Right atrium auricular region (tissue), 2 donors: ENCODE measurements around the genes MRPS9 and GPR45.

DNA sequence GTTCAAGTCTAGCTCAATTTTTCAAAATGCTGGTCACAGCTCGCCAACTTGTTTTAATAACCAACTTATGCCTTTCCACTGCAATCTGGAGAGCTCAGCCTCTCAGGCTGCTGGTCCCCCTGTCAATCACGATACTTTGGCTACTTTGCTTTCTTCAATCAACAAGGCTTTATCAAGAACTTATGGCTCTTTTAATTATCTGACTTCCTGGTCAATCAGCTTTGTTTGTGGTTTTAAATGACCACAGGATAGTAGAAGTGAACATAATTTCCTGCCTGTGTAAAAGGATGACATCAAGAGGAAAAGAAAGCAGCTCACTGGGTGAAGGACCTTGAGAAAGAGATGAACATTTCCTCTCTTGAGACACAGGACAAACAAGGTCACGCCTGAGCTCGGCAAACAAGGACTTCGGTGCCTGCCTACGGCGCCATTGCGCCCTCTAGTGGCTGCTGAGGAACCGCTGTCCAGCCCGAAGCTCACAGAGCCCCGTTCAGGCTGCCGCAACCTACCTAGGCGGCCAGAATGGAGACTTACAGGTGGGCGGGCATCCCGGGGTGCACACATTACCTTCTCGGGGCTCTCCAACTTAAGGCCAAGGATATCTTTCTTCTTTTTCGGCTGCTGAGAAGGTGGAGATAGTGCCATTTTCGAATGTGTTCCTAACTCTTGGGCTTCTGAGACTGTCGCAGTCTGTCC, 53.9 kb downstream of the IL1RL2 start:
- PRO-cap = bidirectional peak, plus-strand start at position 373 of the sequence, minus-strand start at position 138 of the sequence
- RAMPAGE, long total RNA, 2 experiments = no peak in any of the 2 experiments

GRCh38 chr2:102338024-102338496, 17.5 kb upstream of the IL18R1 start:
- PRO-cap = unidirectional peak, minus-strand start at chr2:102338212
- RAMPAGE, long total RNA, 2 experiments = no peak in any of the 2 experiments

DNA sequence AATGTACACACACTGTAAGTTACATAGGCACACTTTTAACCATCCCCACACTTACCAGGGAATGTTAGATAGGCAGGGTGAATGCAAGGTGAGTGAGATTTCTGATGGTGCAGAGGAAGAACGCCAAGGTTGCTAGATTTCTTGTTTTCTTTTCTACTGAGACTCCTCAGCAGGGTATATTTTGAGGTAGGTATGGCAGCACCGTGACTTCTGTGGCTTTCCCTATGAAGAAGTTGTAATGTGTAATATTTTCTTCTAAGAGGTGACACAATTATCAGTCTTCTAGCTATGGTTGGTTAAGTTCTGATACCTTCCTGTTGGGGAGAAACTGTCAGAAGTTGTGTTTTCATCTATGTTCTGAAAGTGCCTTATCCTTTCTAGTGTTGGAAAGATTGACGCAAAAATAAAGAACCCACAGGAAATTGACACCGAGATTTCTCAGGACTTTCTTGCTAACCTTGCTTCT, 11.7 kb downstream of the IL18R1 start:
- PRO-cap = no peak
- RAMPAGE, long total RNA, 2 experiments = no peak in any of the 2 experiments

DNA sequence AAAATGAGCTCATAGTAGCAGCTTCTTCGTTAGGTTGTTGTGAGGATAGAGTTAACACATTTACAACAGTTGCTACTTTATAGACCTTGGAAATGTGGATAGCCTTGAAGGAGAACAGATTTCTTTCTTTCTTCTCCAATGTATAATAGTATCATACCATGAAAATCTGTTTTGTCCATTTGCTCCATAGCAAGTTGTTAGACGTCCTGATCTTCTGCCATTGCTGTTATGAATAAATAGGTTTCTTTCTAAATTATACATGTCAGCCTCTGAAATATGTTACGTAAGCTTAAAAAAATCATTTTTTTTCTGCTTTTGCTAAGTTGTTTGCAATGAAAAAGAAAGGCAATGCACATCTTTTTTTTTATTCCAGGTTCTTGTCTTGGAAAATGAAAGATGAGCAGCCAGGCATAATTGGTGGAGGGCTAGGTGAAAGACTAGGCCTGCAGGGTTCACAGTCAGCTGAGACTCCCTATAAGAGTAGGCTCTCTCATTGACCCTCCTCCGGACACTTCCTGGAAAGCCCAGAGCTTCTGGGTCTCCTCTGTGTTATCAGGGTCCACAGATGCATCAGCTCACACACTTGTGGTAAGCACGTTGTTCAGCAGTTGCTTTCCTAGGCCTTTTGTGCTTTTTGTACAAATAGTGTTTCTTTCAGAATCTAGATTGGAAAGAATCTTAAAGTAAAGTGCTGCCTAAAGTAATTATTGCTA, 15.2 kb downstream of the SLC9A2 start:
- PRO-cap = no peak
- RAMPAGE, long total RNA, 2 experiments = no peak in any of the 2 experiments

GRCh38 chr2:102686452-102686878, 50.2 kb downstream of the MFSD9 start:
- PRO-cap = no peak
- RAMPAGE, long total RNA, 2 experiments = no peak in any of the 2 experiments

GRCh38 chr2:102788594-102789273, 26.9 kb downstream of the TMEM182 start:
- PRO-cap = no peak
- RAMPAGE, long total RNA, 2 experiments = no peak in any of the 2 experiments

DNA sequence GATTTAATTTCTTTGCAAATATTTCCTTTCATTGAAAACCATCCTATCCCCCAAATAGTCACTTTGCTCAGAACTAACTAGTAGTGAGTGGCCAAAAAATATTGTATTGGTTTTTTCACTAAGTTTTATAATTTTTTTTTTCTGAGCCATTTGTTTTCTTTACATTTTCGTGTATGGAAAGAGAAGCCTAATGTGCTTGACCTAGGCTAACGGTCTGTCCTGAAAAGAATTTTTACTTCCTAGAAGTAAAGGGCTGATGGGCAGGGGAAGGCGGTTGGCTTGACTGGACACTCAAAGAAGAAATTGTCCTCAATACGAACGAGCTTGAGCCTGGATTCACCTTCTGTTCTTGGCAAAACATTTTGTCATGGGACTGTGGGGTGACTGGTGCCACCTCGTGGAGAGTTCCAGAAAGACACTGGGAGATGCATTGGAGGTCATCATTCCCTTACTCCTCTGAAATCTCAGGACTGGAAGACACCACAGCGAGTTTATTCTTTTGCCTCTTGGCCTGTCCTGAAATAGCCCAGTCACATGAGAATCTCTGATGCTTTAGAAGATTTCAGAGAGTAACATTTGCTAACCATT, 44.3 kb downstream of the TMEM182 start:
- PRO-cap = no peak
- RAMPAGE, long total RNA, 2 experiments = no peak in any of the 2 experiments

GRCh38 chr2:103963371-103963585, 890.6 kb upstream of the POU3F3 start:
- PRO-cap = no peak
- RAMPAGE, long total RNA, 2 experiments = no peak in any of the 2 experiments

DNA sequence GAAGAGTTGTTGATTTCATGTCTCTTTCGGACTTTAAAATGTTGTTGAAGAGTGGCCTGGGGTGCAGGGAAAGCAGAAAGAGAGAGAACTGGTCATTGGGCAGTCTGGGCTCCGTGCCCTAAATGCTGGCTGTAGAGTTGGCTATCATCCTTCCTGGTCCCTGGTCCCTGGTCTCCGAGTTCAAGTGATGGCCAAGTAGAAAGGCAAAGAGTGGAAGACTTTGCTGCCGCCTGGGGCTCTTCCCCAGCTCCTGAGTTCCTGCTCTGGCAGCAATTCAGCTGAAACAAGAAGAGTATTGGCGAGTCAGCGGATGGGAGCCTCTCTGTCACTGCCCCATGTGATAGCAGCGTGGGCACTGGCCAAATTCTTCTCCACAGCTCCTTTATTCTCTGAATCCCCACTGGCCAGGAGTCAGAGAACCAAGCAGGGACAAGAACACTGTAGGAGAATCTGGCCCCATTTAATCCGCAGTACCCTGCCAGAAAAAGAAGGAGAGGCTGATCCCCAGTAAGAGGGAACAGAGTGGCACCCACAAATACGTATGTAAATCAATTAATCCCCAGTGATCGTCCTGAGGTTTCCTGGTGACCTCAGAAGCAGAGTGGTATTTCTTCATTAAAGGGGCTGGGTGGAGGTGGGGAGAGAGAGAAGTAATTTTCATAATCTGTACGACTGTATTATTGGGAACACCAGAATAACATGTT, 350.9 kb upstream of the POU3F3 start:
- PRO-cap = no peak
- RAMPAGE, long total RNA, 2 experiments = no peak in any of the 2 experiments

GRCh38 chr2:104657986-104658782, 195.7 kb upstream of the POU3F3 start:
- PRO-cap = bidirectional peak, plus-strand start at chr2:104658698, minus-strand start at chr2:104658571
- RAMPAGE, long total RNA, 2 experiments = no peak in any of the 2 experiments

- PRO-cap = bidirectional peak, plus-strand start at chr2:104659524, minus-strand start at chr2:104659508
- RAMPAGE, long total RNA, 2 experiments = no peak in any of the 2 experiments
Measured at GRCh38 chr2:104659104-104659756, 194.7 kb upstream of the POU3F3 start.

DNA sequence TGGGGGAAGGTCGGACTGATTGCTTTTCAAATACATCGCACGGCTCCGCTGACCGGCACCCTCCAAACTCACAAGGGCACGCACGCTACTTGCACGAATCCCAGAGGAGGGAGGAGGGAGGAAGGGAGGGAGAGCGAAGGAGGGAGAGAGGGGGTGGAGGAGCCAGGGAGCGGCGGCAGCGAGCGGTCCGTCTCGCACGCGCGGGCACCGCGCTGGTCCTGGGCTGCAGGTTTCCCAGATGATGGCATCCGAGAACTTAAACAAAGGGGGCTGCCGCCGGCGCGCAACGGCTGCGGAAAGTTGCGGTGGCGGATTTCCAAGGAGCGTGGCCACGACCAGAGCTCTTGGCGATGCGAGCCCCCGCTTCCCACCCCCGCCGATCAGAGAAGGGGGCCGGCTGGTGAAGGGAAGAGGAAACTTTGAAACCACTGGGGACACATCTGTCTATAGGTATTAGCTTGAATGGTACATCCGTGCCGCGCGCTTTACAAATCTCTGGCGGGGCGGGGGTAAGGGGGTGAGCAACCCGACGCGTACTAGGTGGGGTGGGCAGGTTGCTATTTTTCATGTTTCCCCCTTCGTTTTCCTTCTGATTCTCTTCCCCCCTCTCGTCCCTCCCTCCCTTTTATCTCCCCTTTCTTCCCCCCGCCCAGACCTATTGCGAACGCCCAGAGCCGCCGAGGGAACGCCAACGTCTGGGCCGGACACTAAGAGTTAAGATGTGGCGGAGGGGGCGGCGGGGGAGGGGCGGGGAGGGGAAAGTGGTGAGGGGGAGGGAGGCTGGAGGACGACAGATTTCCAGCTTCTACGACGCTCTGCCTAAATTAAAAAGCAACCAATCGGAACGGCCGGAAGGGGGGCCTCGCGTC, 561 bp upstream of the POU3F3 start:
- PRO-cap = no peak
- RAMPAGE, long total RNA, 2 experiments = start-site peak on the plus strand in 1 of 2 experiments, centred at position 148 of the sequence, 30 reads per replicate

DNA sequence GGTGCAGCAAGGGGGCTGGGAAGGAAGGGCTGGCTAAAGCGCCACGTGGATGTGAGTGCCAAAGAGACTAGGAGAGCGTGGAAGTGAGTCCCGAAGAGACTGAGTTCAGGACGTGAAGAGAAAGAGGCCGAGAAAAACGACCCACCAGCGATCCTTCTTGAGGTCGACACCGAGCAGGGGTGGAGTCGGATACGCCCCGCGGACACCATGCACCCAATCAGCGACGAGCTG, 238 bp upstream of the MRPS9 start:
- PRO-cap = bidirectional peak, plus-strand start outside the sequence, minus-strand start at position 168 of the sequence
- RAMPAGE, long total RNA, 2 experiments = no peak in any of the 2 experiments

GRCh38 chr2:105037947-105038724, at the start of gene MRPS9:
MRPS9 (plus strand) TSS chr2:105038069.
- PRO-cap = bidirectional peak, plus-strand start at chr2:105038061, minus-strand start at chr2:105037883
- RAMPAGE, long total RNA, 2 experiments = start-site peak on the plus strand in 2 of 2 experiments, at chr2:105038062-105038090 at its widest, 992 to 1,425 reads per replicate

GRCh38 chr2:105093488-105093870, 55.6 kb downstream of the MRPS9 start:
- PRO-cap = no peak
- RAMPAGE, long total RNA, 2 experiments = no peak in any of the 2 experiments

- PRO-cap = no peak
- RAMPAGE, long total RNA, 2 experiments = no peak in any of the 2 experiments
Measured at GRCh38 chr2:105125444-105125926, 87.6 kb downstream of the MRPS9 start.

DNA sequence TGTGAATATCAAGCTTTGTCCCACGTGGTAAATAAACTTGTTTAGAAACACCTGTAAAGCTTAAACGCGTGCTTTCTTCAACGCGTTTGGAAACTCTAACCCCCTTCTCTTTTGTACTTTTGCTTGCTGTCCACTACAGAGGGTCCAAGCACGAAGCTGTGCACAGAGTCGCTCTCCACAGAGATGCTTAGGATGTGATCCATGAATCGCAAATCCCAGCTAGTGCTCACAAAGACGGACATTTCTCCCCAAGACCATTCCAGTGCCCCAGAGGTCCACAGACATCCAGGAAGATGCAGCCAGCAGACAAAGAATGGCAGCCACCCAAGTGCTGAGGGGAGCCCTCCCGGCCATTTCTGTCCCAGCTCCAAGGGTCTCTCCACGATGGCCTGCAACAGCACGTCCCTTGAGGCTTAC, at the start of gene GPR45:
Gene GPR45 (plus strand): TSS at position 269 of the 417 bp plus-strand sequence.
- PRO-cap = no peak
- RAMPAGE, long total RNA, 2 experiments = no peak in any of the 2 experiments

DNA sequence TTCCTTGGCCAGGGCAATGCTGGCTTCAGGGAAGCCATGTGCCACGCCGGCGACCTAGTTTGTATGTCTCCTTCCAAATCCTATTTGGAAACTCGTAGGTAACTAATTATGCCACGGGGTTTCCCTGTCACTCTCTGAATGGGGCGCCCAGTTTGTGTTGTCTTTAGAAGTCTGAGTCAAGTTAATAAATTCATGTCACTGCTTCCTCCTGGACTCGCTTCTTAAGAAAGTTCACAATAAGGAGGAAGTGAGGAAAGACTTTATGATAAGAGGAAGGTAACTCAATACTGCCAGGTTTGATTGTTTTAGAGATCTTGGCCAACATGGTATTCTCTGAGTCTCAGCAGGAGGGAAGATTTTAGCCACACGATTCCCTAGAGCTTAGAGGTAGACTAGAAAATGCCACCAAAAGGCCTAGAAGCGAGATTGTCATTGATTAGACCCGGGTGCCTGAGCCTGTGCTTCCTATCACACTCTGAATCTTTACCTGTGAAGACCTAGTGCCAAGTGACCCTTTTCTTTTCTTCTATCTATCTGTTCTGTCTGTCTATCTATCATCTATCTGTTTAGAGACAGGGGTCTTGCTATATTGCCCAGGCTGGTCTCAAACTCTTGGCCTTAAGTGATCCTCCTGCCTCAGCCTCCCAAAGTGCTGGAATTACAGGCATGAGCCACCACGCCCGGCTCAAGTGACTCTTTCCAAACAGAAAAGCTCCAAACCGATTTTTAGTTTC, 18.8 kb downstream of the FHL2 start:
- PRO-cap = no peak
- RAMPAGE, long total RNA, 2 experiments = no peak in any of the 2 experiments

DNA sequence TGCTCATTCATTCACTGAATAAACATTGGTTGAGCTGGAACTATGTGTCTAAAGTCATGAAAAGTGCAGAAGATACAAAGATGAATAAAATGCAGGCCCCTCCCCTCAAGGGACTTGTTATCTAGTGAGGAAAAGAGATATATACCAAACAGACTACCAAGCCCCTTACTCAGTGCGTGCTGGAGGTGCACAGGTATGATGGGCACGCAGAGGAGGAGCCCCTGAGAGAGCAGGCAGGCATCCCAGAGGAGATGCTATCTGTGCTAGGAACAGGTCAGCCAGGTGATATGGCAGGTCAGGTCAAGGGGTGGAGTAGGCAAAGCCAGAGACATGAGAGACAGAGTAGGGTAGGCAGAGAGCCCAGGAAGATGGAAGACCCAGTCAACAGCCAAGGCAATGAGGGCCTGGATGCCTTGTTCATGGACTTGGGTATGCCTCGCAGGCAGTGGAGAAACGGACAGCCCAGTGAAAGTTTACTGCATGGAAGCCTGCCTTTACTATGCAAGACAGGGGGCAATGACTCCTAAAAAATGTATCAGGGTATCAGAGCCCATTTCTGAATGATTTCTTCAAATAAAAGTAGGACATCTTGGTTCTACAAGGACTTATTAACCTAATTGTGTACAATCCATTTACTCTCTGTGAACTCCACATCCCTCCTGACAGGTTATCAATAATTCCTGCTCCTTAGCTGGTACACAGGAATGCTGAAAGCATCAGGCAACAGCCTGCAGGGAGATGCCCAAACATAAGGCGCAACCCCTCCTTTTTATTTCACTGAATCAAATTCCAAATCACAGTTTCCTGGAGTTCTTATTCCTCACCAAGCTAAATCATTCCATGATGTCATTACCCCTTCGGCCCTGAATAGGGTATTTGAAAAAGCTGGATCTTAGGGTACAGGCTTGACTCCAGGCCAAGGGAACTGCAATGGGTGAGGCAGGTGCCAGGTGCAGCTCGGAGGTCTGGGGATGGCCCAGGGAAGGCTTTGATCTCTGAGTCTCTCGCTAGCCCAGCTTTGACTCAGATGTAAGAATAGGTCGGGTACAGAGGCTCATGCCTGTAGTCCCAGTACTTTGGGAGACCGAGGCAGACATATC, 7.3 kb downstream of the FHL2 start:
- PRO-cap = no peak
- RAMPAGE, long total RNA, 2 experiments = no peak in any of the 2 experiments

DNA sequence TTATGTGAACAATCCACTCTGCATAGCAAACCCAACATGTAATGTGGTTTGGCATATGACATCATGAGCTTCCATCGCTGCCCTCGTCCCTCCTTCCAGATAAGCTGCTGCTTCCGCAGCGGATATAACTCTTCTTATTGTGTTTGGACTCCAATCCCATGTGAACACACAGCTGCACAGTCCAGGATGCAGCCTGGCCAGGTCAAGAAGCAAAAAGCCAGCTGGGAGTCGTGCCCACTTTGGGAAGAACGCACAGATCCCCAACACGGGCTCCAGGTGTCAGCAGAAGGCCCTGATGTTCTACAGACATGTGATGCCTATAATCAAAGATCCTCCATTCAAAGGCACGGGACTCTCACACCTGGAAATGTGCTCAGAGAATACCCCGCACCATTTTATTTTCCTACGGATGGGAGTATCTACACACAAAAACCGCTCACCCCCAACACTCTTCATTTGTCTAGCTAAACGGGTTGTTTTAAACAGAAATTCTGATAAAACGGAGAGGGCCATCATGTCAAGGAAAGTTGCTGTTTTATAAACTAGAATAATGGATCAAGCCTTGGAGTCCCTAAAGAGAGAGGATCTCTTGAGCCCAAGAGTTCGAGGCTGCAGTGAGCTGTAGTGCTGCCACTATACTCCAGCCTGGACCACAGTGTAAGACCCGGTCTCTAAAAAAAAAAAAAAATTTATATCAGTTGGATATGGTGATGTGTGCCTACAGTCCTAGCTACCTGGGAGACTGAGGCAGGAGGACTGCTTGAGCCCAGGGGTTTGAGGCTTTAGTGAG, 4.9 kb downstream of the FHL2 start:
- PRO-cap = unidirectional peak, plus-strand start at position 177 of the sequence
- RAMPAGE, long total RNA, 2 experiments = no peak in any of the 2 experiments